AG09309 (cell line): ENCODE measurements around a stretch of chr2.

DNA sequence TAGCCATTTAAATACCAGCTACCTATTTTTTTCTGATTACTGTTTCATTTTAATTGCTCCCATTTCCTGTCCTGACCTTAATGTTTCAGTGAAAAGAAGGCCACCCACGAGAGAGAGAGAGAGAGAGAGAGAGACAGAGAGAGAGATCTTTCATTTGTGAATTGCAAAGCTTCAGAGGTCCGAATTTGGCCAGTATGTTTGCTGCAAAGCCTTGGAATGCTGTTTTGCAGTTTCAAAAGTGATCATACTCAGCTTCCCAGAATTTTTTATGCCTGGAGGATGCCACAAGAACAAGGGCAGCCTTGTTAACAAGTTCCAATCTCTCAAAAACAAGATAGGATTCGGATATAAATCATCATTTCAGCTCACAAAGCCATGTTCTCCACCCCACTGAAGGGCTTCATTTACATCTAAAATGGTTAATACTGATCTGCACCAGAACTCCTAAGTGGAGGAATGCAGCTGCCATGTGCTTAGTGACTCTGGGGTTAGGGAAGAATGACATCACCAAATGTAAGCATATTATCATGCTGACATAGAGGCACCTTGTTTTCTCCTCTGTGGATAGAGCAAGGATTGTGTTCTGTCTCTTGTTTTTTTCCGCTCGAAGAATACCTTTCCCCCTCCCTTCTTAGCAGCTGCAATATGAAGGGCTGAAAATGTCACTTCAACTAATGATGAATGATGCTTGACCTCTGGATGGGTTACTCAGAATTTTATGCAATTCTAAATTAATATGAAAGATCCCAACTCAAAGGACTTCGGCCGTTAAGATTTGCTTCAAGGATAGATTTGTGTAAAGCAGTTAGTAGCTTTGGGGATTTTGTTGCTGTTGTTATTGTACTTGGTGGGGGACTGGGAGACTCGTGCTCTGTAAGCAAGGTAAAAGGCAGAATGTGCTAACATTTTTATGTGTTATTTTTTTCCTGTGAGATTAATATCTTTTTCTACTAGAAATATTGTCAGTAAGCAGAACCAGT lies 478.5 kb downstream of the ARHGAP15 start:
- RRBS, result no CpG with 5 or more reads among the region's 8 CpGs

DNA sequence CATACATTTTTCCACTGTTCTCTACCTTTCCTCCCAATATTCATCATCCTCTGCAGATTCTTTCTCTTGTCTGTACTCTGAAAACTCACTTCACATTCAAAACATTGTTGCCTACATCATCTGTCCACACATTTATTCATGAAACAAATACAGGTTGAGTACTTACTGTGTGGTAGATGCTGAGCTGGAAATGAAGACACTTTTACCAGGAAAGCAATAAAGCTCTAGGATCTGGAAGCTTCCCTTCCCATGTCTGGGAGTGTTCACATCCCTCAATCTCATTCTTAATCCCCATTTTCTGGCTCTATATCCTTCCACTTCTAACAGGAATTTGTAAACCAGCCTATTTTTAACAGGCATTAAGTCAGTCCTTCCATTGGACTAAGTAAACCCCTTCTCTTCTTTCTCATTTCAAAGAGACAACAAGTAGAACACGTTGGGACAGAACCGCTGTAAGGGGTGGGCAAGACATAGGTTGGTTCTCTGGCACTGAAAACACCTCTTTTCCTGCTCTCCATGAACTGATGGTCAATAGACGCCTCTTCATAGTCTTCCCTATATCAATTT lies 589.5 kb downstream of the ARHGAP15 start:
- RRBS, result no CpG with 5 or more reads among the region's 3 CpGs

DNA sequence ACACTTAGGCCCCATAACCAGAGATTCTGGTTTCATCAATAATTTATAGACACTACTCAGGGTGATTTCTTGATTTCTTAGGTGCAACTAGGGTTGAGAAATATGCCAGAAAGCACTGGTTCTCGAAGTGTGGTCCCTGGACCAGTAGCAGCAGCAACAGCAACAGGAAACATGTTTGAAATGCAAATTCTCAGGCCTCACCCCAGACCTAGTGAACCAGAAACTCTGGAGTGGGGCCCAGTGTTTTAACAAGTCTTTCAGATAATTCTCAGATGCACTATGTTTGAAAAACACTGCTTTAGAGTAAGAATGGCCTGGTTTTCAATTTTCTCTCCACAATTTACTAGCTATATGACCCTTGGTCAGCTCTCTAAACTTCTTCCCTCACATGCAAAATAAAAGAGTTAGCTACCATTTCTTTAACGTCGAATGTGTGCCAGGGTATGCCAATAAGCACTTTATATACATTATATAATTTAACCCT lies 91.3 kb downstream of the GTDC1 start:
- RRBS, result no CpG with 5 or more reads among the region's 3 CpGs

- RRBS, result no CpG with 5 or more reads among the region's 4 CpGs
These were observed 17.2 kb upstream of the GTDC1 start for GRCh38 chr2:144349480-144350002.

DNA sequence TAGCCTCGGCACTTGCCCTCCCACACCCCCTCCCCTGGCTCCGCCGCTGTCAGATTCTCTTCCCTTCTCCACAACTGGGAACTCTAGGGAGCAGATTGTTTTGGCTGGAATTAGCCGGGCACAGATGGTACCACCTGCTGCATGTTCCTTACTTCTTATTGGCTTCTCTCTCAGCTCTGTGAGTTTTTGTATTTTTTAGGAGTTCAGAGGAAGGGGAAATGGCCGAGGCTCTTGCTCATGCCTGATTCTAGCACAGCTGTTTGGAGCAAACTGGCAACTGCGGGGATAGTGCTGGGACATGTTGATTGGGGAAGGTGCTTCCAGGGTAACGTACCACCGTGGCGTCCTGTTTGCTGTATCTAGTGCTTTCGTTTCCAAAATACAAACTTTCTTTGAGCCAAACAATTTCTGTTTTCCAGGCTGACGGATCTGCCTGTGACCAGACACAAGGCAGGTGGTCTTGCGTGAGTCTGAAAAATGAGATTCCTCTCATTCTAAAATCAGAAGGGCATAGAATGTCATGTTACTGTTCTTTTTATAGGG lies 47.7 kb upstream of the GTDC1 start:
- RRBS, result no CpG with 5 or more reads among the region's 12 CpGs

- RRBS, result no CpG with 5 or more reads among the region's 6 CpGs
These were observed 24.5 kb downstream of the ZEB2 start for GRCh38 chr2:144495190-144496076.

DNA sequence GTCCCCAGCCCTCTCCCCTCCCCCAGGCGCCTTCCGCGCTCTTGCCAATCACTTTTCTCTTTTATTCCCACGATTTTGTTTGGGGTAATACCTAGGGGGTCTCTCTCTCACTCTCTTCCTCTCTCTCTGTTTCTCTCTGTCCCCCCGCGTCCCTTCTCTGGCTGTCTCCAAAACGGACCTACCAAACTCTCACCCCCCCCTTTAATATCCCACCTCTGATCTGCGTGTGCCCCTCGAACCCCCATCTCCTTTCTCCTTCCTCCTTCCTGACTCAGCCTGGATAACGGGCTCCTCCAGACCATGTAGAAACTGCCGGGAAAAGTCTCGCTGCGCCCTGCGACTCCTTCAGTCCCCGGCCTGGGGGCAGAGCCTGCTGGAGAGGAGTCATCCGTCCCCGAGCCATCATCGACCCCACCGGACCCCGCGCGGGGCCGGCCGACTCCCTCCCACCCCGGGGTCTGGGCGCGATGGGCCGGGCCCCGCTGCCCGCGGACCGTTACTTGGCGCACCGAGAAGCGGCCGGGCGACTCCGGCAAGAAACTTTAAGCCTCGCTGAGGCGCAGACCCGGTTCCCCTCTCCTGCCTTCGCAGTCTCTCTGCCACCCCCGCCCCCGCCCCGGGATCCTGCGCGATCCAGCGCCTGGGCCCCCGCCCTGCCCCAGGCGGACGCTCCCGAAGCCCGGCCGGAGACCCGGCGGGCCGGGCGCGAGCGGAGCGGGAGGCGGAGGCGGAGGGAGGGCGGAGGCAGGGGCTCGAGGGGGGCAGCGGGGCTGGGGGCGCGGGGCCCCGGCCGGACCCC lies 3.5 kb downstream of the ZEB2 start:
- RRBS, result 3% methylated on average over 34 of the region's 70 CpGs

DNA sequence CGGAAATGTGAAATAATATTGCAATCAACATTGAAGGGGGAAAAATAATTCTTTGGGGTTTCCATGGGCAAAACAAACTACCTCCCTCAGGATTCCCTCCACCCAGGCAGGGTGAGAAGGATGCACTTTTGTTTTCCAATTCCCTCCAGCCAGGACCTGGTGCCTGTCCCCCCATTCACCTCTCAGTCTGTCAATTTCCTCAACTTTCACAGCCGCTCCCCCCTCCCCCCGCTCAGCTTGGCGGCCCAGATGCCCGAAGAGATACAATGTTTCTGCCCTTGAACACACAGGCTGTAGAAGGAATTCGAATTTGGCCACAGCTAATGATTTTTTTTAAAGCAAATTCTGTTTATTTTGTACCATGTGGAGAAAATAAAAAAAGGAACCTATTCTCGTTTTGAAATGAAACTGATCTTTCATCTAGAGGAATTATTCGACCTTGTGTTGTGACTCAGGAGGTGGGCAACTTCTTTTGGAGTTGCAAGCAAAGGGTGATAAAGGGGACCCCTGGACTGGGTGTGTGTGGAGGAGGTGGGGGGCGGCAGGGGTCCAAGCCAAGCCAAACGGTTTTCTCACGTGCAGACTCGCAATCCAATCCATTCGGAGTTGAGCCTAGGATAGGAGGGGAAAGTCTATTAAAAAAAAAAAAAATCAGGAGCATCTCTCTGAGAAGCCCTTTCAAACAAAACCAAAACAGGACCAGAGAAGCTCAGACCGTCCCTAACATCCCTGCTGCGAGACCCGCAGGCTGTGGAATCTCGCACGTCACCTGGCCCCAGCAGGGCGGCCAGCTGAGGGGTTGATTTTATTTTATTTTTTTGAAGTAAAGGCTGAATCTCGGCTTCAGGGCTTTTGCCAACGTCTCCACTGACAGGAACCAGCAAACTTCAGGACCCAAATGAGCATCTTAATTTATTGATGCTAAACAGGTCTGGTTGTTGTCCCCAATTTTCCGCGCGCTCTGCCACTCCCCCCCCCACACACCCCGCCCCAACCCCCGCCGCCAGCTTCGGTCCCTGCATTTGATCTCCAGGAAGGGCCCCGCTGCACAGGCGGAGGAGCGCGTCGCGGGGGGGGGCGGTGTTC lies 3.6 kb upstream of the ZEB2 start:
- RRBS, result no CpG with 5 or more reads among the region's 35 CpGs

DNA sequence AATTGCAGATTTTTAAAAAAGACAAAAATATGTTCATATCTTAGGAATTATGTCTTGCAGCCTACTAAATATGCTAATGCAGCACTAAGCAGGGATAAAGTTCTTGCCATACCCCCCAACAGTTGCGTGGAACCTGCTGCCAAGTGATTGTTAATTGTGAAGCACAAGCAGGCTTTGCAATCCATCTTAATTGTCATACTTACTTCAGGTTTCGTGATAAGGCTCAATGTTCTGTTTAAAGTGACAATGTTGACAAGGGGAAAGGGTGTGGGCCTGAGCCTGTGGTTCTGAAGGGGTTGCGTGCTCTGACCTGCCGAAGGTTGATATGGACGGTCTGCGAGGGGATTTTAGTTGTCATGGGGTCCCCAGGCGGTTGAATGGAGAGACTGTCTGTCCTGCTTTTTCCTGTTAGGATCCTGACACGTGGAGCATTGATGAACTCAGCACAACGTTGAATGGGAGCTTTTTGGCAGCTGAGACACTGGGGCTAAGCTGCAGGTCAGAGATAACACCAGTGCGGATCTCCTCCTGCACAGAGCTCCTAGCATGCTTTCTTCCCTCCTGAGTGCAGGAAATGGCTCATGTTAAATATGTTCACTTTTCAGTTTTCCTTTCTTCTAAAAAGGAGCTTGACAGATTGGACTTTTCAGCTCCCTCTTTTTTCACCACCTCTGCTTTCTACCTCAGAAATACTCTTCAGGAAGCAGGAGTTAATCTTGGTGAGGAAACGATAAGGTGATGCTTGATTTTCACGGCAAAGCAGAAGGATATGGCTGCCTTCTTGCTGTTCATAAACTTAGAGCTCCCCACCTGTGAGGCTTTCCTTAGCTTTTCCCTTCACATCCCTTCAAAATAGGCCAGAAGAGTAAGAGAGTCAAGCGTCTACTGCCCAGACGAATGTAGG lies 62.9 kb upstream of the ZEB2 start:
- RRBS, result no CpG with 5 or more reads among the region's 14 CpGs

DNA sequence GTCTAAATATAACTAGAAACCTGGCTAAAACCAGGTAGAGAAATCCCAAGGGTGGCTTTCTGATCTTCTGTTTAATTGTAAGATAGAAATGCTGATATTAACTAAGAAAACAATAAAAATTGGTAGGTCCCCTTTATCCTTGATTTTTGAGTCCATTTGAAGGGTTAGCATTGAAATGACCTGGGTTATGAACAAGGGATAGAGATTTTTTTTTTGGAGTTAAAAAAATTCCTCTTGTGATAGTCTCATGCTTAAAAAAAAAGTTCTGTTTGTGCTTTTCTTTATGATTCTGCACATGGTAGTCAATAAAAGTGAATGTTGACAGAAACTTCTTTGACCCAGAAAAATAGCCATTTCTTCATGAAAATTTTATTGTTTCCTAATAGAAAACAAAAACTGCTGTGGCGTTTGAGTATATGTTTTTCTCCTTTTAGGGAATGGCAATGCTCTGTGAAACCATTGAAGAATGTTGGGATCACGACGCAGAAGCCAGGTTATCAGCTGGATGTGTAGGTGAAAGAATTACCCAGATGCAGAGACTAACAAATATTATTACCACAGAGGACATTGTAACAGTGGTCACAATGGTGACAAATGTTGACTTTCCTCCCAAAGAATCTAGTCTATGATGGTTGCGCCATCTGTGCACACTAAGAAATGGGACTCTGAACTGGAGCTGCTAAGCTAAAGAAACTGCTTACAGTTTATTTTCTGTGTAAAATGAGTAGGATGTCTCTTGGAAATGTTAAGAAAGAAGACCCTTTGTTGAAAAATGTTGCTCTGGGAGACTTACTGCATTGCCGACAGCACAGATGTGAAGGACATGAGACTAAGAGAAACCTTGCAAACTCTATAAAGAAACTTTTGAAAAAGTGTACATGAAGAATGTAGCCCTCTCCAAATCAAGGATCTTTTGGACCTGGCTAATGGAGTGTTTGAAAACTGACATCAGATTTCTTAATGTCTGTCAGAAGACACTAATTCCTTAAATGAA lies 82.1 kb downstream of the ACVR2A start:
- RRBS, result no CpG with 5 or more reads among the region's 5 CpGs

GRCh38 chr2:148020211-148020553 lies 355 bp downstream of the ORC4 start:
- RRBS, result no CpG with 5 or more reads among the region's 14 CpGs

- RRBS, result 0% methylated on average over 2 of the region's 9 CpGs
These were observed 483 bp downstream of the MBD5 start for GRCh38 chr2:148021192-148021956.

DNA sequence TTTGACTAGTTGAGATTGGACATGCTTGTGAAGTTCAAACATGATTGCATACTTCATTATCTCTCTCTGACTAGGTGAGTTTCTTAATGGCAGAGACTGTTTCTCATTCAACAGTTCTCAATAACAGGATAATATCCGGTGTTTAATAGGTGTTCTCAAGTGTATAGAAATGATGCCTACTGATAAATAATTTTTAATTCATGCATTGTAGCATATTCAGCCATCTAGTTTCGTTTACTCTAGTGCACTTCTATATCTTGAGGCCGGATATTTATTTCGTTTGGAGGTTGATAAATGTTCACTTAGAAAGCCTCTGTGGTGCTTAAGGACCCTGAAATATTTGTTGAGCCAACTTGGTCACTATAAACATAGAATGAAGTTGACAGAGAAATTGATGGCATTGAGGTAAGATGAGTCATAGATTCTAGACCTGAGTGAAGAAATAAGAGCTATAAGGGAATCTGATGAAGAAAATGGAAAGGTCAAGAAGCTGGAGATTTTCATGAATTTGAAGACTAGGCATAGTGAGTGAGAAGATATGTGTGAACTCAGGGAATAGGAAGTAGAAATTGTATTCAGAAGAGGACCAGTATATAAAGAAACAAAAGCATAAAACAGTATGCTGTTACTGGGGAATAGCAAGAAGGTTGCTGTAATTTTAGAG lies 35.8 kb downstream of the EPC2 start:
- RRBS, result 98% methylated on average over 1 of the region's 4 CpGs

- RRBS, result no CpG with 5 or more reads among the region's 8 CpGs
These were observed 57.8 kb upstream of the KIF5C start for GRCh38 chr2:148817043-148817725.

GRCh38 chr2:148877324-148877925 lies 2.4 kb downstream of the KIF5C start:
- RRBS, result no CpG with 5 or more reads among the region's 3 CpGs

GRCh38 chr2:149002880-149003329 lies 35.6 kb upstream of the LYPD6B start:
- RRBS, result no CpG with 5 or more reads among the region's 25 CpGs

GRCh38 chr2:149111323-149111965 lies 72.9 kb downstream of the LYPD6B start:
- RRBS, result no CpG with 5 or more reads among the region's 1 CpG

GRCh38 chr2:149437669-149437942 lies 107.2 kb downstream of the LYPD6 start:
- RRBS, result no CpG with 5 or more reads among the region's 3 CpGs

GRCh38 chr2:150125046-150125615 lies 362.3 kb downstream of the RND3 start:
- RRBS, result no CpG with 5 or more reads among the region's 6 CpGs

DNA sequence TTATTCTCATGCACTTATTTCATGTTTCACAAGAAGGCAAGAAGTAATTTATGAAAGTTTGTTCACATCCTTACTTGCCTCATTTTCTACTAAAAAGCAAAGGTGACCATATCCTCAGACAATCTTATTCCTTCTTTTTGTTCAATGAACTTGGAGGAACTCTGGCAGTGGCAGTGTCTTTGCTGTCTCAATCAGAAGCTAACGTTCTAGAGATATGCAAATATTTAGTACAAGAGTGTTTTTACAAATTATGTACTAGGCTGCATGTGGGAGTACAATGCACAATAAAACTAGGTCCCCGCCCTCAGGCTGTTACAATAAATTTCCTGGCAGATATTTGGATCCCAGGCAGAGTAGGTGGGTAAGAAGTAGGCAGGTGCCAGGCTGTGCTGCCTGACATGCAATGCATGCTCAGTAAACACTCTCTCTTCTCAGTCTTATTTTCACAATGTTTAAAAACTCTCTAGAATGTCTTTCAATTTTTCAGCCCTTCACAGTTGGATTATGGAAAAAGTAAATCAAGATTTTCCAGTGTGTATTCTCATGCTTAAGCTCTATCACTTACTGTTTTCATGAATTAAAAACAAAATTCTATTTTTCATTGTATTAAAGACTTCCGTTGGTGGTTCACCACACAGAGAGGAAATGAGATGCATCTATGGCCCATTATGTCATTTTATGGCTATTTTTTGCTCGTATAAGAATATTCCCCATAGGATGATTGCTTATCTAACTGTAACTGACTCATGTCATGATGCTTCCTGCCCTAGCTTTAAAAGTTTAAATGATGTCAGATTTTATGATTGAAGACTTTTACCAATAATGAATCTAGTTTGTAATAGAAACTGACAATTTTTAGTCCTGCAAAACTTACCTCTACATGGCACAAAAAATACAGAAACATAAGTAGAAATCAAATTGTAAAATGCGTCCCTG lies 346.1 kb downstream of the RND3 start:
- RRBS, result no CpG with 5 or more reads among the region's 5 CpGs